Metastatic Liver Carcinoma in the Adrenal Gland (tissue), 2 donors: ENCODE results near the gene RNF39.

DNA sequence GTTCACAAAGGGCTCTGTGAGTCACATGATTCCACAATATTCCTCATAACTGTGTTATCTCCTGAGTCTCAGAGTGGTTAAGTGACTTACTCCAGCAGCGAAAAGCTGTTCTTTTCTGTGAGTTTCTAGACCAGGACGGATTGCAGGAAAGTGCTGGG, 1.3 kb downstream of the TRIM27 start:
- PRO-cap, 2 experiments: no peak in any of the 2 experiments

DNA sequence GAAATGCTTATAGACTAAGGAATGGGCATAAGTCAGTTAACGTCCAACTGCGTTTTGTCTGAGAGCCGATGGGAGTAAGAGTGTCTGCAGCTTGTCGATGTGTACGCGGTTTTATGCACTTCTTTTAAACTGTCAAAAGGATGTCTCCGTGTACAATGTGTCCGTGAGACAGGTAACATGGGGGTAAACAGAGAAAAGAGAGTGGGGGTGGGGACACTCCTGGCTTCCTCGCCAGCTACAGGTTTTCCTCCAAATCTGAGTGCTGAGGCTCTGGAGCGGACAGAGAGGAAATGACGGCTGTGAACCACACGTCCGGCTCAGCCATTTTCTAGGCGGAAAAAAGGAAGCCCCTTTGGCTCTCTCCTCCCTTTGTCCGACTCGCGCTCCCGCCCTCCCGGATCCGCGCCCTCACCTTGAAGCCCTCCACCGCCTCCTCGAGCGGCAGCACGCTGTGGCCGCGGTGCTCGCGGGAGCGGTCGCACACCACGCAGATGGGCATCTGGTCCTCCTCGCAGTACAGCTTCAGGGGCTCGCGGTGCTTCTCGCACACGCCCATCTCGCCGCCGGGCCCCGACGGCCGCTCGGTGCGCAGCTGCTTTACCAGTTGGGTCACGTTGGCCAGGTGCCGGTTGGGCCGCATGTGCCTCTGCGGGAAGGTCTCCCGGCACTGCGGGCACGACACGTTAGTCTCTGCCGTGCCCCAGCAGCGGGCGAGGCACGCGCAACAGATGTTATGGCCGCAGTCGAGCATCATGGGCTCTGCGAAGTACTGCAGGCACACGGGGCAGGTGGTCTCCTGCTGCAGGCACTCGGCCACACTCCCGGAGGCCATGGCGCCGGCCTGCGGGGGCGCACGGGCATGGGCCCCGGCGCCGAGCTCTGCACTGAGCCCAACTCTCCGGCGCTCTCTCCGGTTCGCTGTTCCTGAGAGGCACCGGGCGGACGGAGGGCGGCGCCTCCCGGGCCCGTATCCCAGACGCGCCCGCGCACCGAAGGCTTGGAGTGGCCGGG, 679 bp downstream of the TRIM27 start:
- PRO-cap, 2 experiments: peak in 2 of 2 experiments; most common plus-strand start position 282 of the sequence (in 2); most common minus-strand start position 246 of the sequence (in 1)

- PRO-cap, 2 experiments: no peak in any of the 2 experiments
Observed at GRCh38 chr6:28977125-28978123, 27.7 kb downstream of the ZNF311 start.

DNA sequence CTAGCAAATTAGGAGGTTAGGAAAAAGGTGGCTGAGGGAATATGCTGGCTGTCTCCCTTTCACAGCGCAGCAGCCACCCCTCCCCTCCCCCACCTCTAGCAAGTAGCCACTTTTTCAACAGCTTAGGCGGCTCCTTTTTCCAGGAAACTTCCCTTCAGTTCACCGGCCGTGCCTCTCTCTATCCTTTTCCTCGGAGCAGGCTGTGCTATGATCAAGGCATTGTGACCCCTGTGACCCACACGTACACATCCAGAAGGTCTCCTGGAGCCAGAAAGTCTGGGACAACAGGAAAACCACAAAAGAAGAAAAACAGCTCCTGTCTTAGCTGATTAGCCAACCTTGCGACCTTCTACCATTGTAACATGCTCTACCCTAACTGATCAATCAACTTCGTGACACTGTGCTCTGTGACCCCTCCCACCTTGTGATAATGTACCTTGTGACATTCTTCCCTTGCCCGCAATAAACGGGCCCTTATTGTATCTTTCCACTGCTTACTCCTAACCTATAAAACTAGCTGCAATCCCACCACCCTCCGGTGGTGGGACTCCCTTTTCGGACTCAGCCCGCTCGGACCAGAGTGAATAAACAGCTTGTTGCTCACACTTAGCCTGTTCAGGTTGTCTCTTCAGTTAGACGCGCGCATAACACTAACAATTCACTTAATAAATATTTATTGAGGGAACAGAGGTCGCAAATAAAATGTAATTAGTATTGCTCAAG, 24.2 kb downstream of the ZNF311 start:
- PRO-cap, 2 experiments: peak in 2 of 2 experiments; most common plus-strand start position 465 of the sequence (in 2); most common minus-strand start position 364 of the sequence (in 2)

DNA sequence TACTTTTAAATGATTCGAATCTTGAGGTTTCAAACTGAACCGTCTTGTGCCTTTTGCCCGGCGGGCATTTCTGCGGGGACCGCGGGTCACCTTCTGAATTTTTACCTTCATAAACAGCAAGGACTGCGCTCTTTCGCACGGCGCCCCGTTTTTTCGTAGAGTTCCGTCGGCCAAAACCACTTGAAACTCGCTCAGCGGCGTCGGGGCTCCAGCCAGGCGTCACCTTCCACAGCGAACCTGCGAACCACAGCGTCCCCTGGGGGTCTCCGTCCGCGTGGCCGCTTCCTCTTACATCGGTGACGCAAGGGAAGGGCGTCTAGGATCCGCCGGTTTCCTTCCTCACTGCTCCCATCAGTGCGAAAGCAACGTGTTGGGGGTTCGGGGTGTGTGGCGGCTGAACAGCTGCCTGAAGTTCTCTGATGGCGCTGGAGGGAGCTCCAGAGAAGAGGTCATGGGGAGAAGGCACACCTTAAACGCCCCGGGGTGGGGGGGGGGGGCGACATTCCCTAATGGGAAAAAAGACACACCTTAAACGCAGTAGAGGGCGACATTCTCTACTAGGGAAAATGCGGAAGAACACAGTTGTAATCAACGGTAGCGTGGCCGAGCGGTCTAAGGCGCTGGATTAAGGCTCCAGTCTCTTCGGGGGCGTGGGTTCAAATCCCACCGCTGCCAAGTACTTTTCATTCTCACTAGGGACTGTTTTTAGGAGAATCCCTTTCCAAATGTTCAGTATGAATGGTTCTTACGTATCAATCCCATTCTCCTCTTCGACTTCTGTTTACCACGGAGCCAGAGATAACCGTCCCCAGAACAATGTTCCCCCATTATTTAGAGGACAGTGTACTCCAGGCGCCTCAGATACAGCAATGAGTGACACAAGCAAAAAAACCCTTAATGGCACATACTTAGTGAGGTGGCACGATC, 16.4 kb downstream of the ZNF311 start:
- PRO-cap, 2 experiments: no peak in any of the 2 experiments

GRCh38 chr6:29633626-29633970, 615 bp upstream of the GABBR1 start:
- PRO-cap, 2 experiments: no peak in any of the 2 experiments

- PRO-cap, 2 experiments: no peak in any of the 2 experiments
Observed at GRCh38 chr6:29641720-29642079, 8.7 kb upstream of the GABBR1 start.

DNA sequence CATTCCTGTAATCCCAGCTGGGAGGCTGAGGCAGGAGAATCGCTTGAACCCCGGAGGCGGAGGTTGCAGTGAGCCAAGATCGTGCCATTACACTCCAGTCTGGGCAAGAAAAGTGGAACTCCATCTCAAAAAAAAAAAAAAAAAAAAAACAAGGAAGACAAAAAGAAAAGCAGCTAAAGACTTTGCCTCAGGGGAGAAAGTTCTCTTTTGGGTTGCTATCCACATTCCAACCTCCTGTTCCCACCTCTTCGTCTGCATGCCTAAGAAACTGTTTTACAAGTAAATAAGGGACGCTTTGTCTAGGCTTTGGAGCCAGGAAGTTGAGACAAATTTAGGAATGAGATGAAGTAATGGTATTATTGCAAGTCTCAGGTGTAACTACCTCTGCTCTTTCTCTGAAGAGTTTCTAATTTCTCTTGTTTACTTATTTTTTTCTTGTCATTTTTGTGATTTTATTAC, 4.8 kb downstream of the MOG start:
- PRO-cap, 2 experiments: no peak in any of the 2 experiments

GRCh38 chr6:29708251-29709463, 14.6 kb upstream of the HLA-F start:
- PRO-cap, 2 experiments: no peak in any of the 2 experiments

DNA sequence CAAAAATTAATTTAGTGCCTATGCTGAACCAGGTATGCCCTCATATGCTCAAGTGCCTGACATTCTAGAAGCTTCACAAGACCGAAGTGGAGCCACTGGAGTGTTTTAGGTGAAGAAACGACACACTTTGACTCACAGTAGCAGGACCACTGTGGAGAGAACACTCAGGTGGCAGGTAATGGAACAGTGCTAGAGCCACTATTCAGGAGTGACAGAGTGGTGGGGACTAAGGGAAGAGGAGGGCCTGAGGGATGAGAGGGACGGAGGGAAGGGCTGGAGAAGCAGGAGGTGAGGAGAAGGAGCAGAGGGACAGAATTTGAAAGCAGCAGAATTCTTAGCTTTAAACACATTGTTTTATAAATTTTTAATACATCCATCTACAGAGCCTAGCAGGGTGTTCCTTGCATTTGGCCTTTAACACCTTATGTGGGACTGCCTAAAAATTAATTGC, 1.8 kb upstream of the HLA-F start:
- PRO-cap, 2 experiments: peak in 1 of 2 experiments; most common plus-strand start position 259 of the sequence (in 1)

- PRO-cap, 2 experiments: no peak in any of the 2 experiments
Observed at GRCh38 chr6:29748219-29748873, 25.1 kb downstream of the HLA-F start.

GRCh38 chr6:29943955-29944792, 1.8 kb downstream of the HLA-A start:
- PRO-cap, 2 experiments: no peak in any of the 2 experiments

DNA sequence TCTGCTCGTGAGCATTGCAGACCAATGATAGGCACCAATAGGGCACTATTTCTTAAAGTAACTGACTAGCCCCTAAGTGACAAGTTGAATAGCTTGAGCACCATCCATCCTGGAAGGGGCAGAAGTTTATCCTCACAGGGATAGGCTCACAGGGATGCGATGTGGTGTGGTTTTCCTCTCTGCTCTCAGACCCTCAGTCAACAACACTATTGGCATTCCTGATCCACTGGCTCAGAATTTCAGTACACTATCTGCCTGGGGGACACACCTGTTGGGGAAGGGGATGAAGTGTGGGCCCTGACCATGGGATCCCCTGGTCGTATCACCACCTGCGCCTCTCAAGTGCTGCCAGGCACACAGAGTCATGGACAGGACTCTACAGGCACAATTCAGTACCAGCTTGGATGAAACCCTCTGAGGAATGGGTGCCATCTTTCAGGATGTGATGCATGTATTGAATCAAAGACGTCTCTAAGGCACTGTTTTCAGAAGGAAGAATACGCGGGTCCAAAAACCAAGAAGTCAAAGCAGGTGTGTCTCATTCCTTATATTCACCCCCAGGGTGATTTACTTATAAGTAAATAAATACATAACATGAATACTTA, 6.8 kb downstream of the HLA-A start:
- PRO-cap, 2 experiments: no peak in any of the 2 experiments

DNA sequence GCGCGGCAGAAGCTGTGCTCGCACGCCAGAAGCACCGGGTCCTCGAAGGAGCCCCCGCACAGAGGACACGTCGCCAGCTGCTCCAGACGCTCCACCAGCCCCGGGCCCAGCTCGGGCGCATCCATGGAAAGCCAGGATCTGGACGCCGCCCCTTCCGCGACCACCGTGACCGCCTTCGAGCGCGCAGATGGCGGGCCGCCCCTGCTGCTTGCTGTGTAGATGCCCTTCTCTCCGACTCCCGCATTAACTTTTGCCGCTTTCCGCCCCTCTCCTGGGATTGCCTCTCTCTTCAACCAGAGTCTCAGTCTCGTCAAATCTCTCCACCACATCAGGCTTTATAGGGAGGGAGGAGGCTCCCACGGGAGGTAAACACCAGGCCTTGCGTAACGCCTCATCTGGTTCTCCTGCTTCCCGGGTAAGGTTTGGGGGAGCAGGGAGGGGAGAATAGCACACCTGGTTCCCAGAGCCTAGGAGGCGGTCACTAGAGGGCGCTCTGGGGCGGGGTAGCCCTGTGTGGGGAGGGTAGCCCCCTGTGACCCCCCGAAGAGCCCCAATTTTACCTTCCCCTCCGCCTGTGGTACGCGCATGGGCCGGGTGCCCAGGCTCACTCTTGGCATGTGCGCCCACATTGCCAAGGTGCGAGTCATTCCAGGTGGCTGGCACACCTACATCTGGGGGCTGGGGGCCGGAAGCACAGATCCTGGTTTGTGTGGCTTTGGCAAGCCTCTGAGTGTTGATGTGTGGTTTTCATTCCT, at the start of gene RNF39:
TSS of gene RNF39 (minus strand) at position 309 of the 755 bp plus-strand sequence.
- PRO-cap, 2 experiments: no peak in any of the 2 experiments

GRCh38 chr6:30100374-30101310, 12.2 kb downstream of the TRIM31 start:
- PRO-cap, 2 experiments: peak in 2 of 2 experiments; most common plus-strand start chr6:30101036 (in 1)

DNA sequence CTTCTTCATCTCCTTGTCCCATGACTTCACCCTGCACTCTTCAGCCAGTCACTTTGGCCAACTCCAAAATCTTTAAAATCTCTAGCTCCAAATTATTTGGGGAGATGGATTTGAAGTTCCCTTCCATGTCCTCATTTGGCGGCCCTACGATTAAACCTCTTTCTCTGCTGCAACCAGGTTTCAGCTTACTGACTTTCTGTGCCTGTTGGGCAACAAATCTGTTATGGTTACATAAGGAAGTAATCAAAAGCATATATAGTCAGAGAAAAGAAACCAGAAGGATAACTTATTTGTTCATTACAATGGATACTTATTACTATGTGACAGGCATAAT, 9.5 kb upstream of the TRIM31 start:
- PRO-cap, 2 experiments: no peak in any of the 2 experiments

DNA sequence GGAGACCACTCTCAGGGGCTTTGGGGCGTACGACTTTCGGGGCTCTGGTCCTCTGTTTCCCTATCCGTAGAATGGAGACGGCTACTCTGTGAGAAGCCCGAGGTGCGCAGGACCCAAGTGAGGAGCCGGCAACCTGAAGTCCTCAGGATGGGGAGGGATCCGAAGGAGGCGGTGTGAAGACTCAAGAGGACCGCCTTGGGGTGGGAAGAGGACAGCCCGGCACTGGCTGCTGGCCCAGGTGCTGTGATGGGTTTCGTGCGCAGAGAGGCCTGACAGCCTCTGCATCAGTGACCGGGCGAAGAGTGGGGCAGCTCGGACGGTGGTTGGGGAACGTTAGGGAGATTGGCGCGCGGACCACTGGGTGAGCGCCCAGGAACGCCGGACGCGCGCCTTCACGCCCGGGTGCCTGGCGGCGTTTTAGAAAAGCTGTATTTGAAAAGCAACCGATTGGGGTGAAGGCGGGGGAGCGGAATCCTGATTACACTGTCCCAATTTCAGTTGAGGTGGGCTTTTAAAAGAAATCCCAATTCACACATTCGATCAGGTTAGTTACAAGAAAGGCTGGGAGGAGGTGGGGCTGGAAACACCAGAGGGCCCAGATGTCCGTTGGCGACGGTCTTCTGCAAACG, 8.7 kb upstream of the TRIM40 start:
- PRO-cap, 2 experiments: no peak in any of the 2 experiments

- PRO-cap, 2 experiments: no peak in any of the 2 experiments
Observed at GRCh38 chr6:30156028-30156650, 4.9 kb downstream of the TRIM10 start.

GRCh38 chr6:30187053-30187572, 23.8 kb downstream of the TRIM15 start:
- PRO-cap, 2 experiments: no peak in any of the 2 experiments

GRCh38 chr6:30200494-30201414, 12.5 kb downstream of the TRIM26 start:
- PRO-cap, 2 experiments: peak in 2 of 2 experiments; most common plus-strand start chr6:30201071 (in 2); most common minus-strand start chr6:30200563 (in 1)